ENCODE measurements around the genes CBLIF, OOSP4A, MS4A7 and MS4A13.

DNA sequence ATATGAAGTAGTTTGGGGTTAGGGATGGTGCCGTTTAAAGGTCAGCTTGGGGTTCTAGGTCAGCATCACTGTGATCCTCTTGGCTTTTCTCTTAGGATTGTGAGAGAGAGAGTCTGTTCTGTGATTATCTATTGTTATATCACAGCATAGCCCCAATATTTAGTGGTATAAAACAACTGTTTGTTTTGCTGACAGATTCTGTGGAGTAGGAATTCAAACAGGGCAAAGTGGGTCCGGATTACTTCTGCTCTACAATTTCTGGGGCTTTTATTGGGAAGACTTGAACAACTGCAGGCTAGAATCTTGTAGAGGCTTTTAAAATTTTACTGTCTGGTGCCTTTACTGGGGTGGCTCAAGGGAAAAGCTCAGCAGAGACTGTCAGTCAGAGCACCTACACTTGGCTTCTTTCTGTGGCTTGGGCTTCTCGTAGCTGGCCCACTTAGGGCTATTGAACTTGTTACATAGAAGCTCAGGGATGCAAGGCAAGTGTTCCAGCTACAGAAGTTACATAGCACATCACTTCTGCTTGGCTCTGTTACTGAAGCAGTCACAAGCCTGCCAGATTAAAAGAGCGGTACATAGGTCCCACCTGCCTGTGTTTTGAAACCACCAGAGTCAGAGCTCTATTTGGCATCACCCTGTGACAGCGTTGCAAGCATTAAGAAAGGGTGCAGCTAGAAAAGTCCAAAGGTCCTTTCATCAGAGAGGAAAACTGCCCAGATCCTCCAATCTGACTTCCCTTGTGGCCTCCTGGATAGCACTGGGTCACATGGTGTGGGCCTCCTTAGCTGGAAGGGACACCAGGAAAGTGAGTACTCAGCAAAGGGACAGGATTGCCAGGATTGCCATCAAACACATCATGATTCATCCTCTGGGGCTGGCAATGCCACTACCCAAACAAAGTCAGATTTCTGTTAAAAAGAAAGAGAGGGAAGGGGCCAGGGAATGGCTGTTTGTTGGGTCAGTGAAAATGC is 22.7 kb downstream of the STX3 start:
- PRO-cap = no peak

DNA sequence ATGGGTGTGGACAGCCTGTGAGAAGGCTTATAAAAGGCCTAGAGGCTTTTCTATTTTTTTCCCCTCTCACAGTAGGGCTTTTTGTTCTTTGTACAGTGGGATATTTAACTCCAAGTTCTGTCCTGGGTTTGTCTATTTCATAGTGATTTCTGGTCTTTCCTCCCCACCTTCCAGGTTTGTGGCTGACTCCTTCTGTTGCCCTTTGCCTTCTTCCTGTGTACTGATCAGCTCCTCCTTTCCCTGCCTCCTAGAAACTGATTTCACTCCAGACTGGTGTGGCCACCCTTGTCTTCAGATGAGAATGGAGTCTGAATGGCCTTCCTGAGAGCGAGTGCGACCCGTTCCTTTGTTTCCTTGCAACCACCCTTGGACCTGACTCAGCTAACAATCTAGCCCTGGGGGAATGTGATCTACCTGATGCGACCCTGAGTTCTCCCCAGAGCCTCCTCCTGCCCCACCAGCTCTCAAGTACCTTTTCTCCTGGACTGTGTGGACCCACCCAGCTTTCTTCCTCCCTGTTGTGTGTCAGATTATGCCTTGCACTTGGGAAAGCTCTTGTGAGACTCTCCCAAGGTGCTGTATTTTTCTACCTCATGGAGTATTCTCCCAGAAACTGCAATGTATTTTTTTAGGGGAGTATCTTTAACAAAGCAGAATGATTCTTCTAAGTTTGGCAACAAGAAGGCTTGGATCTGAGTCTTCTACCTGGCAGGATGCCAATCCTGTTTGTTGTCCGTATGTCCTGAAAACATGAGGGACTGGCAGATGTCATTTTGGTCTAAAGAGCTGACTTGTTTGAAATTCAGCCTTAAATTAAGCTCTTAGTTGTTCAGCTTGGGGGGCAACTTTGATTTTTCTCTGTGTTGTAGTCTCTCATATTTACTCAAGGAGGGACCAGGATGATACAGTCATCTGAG is 9.7 kb downstream of the MRPL16 start:
- PRO-cap = no peak

GRCh38 chr11:59845427-59845761 is at the start of gene CBLIF:
TSS of gene CBLIF (minus strand) at chr11:59845499.
- PRO-cap = no peak

- PRO-cap = no peak
Measured at GRCh38 chr11:59963653-59964184, at the start of gene OOSP4A. TSS of gene OOSP4A (plus strand) at chr11:59964033.

- PRO-cap = no peak
Measured at GRCh38 chr11:60161165-60161536, 21.7 kb downstream of the MS4A6A start.

- PRO-cap = no peak
Measured at GRCh38 chr11:60283206-60283679, 2.8 kb downstream of the MS4A4A start.

- PRO-cap = no peak
Measured at GRCh38 chr11:60347397-60347777, 20.3 kb downstream of the MS4A6E start.

DNA sequence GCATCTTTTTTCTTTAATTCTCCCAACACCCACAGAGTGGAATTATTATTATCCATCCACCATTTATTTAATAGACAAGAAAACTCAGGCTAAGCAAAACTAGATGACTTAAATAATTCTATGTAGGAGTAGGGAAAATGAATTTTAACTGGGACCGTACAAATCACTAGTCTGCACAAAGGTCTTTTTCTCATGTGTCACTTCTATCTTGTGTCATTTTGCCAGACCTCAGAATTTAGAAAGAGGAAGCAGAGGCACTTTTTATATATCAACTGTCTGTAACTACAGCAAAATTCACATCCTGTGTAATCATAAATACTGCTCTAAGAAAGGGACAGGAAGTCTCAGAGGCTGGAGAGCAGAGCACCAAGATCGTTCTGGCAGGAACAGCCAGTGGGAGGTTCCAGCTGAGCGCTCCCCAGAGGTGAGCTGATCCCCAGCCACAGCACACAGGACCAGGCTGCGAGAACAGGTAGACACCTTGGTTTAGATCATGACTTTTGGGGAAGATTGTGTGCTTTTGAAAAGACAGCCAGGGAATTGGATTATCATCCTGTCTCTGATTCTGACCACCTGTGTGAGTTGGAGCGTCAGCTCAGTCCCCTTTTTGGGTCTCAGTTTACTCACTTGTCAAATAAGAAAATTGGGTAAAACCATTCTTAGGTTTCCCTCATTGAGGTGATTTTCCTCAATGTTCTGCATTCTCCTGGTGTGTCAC is at the start of gene MS4A7:
Gene MS4A7 (plus strand): TSS at position 340 of the 718 bp plus-strand sequence.
- PRO-cap = unidirectional peak, plus-strand start at position 340 of the sequence

- PRO-cap = no peak
Measured at GRCh38 chr11:60515104-60515683, at the start of gene MS4A13. TSS of gene MS4A13 (plus strand) at chr11:60515392.

DNA sequence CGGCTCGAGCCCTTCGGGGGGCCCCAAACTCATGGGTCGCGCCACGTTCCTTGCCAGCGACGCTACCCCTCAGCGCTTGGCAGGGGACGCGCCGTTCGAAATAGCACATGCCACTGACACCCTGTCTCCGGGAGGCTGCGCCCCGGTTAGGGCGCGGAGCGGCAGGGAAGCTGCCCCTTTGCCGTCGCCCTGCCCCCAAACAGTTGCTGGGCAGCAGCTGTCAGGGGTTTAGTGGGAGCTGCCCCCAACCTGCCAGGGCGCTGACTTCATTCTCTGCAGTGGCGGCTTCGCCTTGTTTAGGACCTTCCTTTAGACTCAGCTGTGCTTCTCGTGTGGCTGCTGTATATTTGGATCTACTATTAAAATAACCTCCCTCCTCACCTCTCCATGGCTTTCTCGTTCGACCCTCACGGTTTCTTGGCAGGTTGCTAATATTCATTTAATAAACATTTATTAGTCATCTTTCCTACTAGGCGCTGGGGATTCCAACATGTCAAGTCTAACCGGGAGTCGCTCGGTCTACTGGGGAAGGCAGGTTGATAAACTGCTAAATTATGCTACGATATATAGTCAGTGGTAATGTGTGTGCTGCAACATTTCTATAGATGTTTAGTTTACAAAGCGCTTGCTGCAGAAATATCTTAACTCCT is 777 bp downstream of the TMEM109 start:
- PRO-cap = no peak

DNA sequence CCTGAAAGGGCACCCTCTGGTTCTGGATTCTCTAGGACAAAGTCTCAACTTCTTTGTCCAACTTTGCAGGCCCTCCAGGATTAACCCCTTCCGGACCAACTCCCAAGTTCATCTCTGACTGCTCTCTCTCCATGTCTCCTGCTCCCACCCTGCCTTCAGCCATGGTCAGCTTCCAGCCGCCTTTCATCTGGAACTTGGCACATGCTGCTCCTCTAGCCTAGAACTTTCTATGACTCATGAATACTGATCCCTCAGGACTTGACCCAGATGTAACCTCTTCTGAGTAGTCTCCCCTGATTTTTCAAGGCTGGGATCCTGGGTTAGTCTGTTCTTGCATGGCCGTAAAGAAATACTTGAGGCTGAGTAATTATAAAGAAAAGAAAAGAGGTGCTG is 5.2 kb upstream of the SLC15A3 start:
- PRO-cap = no peak

DNA sequence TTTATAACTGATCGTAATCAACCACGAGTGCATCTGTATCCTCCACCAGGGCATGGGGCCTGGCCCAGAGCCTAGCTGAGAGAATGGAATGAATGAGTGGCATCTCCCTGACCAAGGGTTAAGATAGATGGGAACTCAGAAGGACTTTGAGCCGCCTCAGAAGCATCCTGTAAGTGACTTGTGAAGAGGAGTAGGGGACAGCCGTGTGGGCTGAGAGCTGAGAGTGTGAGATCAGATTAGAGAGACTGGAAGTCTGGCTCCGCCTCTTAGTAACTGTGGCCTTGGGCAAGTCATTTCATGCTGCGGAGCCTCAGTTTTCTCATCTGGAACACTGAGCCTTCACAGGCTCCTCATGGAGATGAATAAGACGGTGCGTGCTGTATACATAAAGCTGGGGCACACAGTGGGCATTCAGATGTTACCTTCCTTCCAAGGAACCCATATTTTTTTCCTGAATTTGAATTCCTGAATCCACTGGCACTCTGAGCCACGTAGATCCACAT is 16.4 kb downstream of the CD6 start:
- PRO-cap = no peak

DNA sequence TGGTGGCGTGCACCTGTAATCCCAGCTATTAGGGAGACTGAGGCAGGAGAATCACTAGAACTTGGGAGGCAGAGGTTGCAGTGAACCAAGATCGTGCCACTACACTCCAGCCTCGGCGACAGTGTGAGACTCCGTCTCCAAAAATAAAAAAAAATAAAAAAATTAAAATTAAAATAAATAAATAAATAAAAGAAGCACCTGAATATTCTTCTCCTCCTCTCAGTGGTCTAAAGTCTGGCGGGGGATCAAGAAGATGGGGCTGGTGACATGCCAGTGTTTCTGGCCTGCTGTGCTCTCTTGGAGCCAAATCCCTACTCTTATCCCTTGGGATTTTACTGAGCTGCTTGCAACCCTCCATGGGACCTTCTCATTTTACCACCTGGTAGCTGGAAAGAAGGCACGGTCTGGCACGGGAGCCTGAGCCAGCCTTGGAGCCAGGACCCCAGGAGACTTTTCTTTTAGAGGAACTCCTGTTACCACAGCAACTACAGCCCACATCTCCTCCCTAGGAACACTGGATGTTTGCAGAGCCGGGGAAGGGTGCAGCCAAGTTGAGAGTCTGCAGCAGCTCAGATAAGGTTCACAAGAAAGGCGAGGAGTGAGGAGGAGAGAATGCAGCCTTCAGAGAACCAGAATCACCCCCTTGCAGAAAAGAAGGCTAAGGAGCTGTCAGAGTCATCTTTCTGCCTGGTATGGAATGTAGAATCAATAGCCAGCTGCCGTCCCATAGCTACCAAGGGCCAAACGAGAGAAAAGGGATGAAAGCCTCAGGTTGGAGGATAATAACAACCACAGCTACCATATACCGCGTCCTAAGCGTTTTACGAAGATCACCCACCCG is 21.4 kb downstream of the CD6 start:
- PRO-cap = no peak

DNA sequence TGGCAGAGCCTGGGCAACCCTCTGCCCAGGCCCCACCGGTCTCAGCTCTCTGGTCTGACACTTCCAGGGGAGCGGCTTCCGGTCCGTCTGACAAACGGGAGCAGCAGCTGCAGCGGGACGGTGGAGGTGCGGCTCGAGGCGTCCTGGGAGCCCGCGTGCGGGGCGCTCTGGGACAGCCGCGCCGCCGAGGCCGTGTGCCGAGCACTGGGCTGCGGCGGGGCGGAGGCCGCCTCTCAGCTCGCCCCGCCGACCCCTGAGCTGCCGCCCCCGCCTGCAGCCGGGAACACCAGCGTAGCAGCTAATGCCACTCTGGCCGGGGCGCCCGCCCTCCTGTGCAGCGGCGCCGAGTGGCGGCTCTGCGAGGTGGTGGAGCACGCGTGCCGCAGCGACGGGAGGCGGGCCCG is 36.0 kb downstream of the CD6 start:
- PRO-cap = no peak

GRCh38 chr11:61114389-61114817 is 12.1 kb downstream of the CD5 start:
- PRO-cap = no peak

DNA sequence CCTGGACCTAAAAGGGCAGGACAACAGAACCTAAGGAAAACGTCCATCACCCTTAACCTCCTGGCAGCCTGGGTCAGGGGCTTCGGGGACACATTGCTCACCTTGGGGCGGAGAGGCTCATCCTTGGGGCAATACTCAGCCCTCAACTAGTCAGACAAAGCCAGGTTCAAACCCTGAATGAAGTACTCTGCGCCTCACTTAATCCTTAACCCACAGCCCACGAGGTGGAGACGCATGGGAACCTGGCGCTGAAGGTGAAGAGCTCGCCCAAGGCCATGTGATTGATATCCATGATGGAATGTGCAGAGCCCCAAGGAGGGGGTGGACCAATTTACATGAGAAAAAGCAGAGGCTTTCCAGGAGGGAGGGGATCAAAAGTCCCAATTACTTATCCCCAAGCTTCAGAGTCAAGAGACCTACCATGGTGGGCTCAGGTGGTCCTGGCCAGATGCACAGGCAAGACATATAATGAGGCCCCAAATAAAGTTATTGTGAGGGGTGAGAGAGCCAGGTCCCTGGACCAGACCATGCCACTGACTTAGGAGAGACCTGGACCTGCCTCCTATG is 26.9 kb downstream of the VPS37C start:
- PRO-cap = no peak

GRCh38 chr11:61152679-61153157 is 8.5 kb downstream of the VPS37C start:
- PRO-cap = no peak

DNA sequence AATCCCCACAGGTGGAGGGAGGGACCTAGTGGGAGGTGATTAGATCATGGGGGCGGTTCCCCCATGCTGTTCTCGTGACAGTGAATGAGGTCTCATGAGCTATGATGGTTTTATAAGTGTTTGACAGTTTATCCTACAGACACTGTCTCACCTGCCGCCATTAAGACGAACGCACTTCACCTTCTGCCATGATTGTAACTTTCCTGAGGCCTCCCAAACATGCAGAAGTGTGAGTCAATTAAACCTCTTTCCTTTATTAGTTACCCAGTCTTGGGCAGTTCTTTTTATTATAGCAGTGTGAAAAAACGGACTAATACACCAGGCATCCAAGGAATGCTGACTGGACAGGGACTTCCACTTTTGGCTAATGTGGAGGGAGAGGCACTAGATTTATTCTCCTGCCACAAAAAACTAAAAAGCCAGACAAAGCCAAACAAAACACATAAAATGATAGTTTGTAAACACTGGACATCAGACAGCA is 8.0 kb downstream of the VPS37C start:
- PRO-cap = no peak

- PRO-cap = no peak
Measured at GRCh38 chr11:61195104-61196106, 7.9 kb upstream of the PGA3 start.

- PRO-cap = no peak
Measured at GRCh38 chr11:61298763-61299322, 3.7 kb upstream of the VWCE start.